Bronchial lymph node (tissue), 1 donor: ENCODE measurements around a stretch of chr14.

- PRO-cap, result no peak
Measured at GRCh38 chr14:22976374-22977567, 5.6 kb downstream of the AJUBA start.

GRCh38 chr14:22981423-22982158 lies 760 bp downstream of the AJUBA start:
- PRO-cap, result no peak

DNA sequence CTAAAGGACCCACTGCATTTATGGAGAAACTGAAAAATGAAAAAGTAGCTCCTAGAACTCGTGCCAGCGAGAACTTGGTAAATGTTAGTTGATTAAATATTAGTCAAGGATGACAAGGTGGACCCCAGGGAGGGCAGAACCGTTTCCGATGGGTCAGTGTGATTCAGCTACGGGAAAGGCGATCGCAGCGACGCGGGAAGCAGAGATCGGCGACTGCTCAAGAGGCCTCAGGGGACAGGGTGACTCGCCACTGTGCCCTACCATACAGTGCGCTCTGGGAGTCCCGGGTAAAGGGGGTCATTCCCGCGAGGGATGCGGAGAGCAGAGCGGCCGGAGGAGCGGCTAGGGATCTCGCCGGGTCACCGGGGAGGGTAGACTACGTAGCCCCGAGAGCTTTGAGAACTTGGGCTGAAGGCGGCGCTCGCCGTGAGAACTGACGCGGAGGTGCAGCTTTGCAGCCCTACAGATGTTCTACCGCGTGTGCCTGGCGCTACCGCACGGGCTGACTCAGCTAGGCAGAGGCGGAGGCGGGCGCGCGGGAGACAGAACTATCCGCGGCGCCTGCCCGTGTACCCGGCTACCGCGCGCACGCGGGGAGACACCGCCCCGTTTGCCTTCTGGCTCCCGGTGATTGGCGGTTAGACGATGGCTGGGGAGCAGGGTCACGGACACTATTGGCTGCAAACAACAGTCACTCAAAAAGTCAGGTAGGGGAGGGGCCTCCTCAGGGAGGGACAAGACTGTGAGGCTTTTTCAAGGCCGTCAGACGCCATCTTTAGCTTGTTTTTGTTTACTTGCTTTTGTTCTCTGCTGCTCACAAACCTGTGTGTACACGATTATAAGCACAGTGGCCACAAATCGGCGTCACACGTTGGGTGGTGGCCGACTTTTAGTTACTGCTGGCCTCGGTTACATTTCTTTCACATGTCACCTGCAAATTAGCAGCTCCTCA lies 3.1 kb downstream of the C14orf93 start:
- PRO-cap, result unidirectional peak, plus-strand start at position 156 of the sequence; bidirectional peak, plus-strand start at position 698 of the sequence, minus-strand start at position 612 of the sequence

- PRO-cap, result no peak
Measured at GRCh38 chr14:23058419-23059203, 1.3 kb upstream of the CDH24 start.

DNA sequence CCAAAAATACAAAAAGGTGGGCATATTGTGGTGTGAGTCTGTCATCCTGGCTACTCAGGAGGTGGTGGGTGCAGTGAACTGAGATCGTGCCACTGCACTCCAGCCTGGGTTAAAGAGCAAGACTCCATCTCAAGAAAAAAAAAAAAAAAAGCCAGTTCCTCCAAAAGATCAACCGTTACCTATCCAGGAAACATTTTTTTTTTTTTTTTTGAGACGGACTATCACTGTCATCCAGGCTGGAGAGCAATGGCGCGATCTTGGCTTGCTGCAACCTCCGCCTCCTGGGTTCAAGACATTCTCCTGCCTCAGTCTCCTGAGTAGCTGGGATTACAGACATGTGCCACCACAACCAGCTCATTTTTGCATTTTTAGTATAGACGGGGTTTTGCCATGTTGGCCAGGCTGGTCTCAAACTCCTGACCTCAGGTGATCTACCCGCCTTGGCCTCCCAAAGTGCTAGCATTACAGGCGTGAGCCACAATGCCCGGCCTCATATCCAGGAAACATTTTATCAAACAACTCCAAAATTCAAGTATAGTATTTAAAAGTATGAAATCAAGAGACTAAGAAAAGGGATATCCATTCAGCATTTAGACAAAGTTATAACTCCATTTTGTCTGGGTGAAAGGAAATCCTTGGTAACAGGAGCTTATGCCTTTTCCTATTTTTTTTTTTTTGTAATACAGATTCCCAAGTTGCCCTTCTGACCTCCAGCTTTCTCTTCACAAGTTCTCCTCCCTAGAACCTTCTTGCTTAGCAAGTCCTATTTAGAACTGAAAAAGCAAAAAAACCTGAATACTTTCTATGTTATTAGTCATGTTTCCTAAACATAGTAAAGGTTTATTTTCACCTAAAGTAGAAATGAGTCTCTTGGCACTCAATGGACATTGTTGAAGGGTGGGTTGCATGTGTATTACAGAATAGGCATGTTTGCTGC lies 3.2 kb downstream of the ACIN1 start:
- PRO-cap, result no peak

DNA sequence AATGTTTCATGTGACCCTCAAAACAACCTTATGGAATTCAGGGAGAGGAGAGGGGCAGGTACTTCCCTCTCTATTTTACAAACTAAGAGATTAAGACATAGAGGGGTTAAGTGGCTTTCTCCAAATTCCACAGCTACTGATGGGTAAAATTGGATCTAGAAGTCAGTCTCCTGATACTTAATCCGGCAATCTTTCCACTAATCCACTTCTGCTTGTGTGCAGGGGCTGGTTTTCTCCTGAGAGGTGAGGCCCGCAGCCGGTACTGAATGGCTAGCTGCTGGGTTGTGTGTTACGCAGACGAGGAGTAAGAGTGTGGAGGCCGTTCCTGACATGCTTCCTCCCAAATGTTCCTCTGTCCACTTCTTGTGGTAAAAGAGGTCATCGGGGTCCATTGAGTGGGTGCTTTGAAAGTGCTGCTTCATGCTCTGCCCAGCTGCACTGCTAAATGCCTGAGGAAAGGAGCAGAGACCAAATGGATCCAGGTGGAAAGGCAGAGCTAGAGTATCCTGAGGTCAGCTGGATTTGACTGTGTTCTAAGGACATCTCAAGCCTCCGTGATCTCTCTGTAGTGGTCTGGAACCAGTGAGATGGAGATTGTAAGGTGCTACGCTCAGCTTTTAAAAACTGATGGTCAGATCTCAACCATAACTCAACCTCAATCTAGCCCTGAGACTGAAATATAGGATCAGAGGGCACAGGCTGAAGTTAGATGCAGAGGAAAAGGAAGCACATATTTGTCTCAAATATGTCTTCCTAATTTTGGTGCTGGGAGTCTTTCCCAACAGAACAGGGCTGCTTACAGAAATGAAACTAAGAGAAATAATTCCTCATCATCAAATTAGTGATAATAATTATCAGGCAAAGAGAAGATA lies 15.9 kb downstream of the SLC7A8 start:
- PRO-cap, result no peak

DNA sequence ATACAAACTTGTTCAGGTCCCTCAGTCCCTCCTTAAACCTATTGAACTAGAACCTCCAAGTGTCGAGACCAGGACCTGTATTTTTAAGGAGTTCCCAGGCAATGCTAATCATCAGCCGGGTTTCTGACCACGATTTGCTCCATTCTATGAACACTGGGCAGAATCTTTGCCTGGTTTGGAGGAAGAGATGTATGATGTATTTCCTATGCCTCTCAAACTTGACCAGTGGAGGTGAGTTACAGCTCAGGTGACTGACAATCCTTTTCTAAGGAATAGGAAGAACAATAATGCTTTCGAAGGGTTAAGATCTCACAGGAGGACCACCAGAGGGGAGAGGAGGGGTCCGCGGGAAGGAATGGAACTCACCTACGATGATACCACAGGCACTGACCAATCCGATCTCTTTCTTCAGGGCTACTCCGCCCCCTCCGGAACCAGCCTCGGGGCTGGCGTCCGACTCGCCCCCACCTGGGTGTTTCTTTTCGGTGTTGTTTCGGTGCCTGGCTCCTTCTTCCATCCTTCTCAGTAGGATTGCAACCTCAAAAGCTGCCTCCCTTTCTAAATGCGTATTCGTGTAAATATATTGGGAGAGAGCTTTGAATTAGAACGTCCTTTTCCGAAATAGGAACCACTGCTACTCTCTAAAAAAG lies 937 bp downstream of the SLC7A8 start:
- PRO-cap, result bidirectional peak, plus-strand start at position 485 of the sequence, minus-strand start at position 376 of the sequence

DNA sequence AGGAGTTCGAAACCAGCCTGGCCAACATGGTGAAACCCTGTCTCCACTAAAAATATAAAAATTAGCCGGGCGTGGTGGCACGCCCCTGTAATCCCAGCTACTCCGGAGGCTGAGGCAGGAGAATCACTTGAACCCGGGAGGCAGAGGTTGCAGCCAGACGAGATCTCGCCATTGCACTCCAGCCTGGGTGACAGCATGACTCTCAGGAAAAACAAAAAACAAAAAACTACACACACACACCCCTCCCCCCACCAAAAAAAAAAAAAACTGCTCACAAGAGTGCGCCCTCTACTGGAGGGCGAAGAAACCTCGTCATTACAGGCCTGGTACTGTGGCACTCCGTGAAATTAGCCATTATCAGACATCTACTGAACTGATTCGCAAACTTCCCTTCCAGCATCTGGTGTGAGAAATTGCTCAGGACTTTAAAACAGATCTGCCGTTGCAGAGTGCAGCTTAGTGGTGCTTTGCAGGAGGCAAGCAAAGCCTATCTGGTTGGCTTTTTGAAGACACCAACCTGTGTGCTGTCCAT lies 7.7 kb downstream of the PPP1R3E start:
- PRO-cap, result no peak

DNA sequence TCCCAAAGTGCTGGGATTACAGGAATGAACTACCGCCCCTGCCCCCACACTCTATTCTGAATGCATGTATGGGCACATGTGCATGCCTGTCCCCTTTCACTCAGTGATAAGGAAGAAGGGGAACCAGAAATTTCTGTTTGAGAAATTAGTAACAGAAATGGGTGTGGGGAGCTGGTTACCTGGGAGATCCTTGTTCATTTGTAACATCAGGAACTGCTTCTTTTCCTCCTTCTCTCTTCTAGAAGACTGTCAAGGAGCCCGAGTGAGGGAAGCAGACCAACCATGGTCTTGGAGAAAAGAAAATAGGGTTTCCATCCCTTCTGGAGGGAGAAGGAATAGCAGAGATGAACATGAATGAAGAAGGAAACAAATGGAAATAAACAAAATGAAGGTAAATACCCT lies 3.4 kb downstream of the PPP1R3E start:
- PRO-cap, result no peak

DNA sequence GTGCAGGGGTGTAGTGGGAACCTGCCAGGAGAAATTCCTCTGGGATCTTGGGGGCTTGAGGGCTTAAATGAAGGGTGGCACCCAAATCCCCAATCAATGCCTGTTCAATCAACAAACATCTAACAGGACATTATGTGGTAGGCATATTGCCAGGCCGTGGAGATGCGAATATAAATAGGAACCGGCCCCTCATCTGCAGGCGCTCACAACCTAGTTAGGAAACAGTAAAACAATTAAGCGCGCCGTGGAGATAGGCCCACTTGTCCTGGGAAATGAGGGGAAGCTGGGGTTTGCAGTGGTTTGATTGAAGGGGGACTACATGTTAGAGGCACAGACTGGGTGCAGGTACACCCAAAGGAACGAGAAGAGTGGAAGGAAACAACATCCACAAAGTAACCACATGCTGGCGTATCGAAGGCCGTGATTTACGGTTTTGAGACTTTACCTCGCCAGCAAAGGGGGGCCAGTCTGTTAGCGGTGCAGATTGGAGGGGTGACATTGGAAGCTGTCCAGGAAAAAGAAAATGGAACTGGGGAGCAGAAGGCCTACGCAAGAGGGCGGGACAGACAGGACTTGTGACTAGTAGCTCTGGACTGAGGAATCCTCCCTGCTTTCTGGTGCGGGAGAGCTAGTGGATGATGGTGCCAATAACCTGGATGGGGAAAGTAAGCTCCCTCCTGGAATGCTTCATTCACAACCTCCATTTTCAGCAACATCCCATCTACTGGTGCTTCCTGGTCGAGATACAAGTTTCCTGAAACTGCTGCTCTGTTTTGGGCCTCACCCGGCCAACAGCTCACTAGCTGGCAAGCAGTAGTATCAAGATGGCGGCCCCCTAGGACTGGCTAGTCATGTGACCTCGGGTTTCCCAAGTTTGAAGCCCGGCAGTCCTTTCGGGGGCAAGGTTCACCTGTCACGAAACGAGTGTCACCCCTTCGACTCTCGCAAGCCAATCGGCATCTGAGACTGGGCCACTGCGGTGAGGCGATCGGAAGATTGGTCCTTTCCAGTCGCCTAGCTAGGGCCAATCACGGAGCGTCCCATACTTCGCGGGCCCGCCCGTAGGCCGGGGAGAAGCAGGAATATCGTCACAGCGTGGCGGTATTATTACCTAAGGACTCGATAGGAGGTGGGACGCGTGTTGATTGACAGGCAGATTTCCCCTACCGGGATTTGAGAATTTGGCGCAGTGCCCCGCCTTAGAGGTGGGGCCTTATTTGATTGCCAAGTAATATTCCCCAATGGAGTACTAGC lies 708 bp upstream of the PABPN1 start:
- PRO-cap, result bidirectional peak, plus-strand start outside the sequence, minus-strand start at position 843 of the sequence

DNA sequence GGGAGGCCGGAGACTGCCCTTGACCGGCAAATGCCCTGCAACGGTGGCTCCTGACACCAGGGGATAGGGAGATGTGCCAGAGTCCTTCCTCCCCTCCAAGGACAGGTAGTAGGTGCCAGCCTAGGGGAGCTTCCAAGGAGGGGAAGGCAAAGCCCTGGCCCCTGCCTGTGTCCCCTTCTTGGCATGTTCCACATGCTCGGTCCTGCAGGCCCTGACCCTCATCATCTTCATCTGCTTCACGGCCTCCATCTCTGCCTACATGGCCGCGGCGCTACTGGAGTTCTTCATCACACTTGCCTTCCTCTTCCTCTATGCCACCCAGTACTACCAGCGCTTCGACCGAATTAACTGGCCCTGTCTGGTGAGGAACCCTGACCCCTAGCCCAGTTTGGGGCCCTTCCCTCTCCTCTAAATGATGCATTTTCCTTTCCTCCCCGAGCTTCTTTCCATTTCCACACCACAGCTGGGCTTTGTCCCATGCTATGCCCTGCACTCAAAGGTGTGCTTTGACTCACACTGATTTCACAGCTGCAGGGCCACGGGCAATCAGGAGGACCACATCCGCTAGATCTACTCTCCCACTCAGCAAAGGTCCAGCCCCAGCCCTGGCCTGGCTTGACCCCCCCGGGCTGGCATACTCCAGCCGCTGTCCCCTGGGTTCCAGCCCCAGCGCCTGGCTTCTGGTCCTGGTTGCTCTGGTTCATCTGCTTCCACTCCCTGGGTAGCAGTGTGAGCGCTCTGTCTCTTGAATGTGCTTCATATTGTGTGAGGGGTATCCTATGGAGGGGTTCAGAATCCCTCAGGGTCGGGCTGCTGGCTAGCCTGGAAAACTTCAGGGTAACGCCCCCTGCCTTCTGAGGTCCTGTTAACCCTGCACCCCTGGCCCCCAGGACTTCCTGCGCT lies 1.5 kb downstream of the CMTM5 start:
- PRO-cap, result no peak

DNA sequence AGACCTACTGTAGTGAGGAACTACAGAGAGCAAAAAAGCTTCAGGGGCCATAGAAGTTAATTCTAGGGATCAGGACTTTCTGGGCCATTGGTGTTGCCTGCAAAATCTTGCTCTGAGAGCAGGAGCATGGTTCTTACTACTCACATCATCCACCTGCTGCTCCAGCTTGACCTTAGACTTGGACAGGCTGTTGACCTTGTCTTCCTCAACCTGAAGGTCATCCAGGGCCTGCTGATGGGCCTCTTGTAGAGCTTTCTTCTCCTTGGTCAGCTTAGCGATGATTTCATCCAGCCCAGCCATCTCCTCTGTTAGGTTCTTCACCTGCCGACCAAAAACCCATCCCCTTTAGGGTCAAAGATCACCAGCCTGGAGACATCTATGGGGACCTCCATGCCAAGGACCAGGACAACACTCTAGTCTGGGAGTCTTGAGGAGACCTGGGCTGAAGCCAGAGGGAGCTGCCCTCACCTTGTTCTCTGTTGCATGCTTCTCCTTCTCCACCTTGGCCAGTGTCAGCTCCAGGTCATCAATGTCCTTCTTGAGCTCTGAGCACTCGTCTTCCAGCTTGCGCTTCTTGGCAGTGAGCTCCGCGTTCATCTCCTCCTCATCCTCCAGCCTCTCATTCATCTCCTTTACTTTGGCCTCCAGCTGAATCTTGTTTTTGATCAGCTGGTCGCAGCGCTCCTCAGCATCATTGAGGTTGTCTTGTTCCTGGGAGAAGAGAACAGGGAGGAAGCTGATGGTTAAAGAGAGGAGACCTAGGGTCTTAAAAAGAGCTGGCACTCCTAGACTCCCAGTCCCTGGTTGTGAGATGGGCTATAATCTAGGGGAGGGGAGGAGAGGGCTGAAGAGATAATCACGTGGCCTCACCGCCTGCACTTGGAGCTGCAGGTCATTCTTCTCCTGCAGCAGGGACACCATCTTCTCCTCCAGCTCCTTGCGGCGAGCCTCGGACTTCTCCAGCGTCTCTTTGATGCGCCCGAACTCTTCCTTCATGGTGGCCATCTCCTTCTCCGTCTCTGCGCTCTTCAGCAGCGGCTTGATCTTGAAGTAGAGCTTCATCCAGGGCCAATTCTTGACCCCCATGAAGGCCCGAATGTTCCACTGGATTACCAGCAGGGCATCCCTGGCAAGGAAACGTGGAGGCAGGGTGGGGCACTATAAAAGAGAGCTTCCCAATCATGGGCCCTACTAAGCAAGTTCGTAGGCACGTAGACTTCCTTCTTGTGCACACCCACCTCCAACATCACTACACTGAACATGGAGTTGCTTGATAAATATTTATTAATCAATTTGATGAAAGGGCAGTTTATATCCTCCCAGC lies 14.4 kb downstream of the MYH6 start:
- PRO-cap, result no peak

DNA sequence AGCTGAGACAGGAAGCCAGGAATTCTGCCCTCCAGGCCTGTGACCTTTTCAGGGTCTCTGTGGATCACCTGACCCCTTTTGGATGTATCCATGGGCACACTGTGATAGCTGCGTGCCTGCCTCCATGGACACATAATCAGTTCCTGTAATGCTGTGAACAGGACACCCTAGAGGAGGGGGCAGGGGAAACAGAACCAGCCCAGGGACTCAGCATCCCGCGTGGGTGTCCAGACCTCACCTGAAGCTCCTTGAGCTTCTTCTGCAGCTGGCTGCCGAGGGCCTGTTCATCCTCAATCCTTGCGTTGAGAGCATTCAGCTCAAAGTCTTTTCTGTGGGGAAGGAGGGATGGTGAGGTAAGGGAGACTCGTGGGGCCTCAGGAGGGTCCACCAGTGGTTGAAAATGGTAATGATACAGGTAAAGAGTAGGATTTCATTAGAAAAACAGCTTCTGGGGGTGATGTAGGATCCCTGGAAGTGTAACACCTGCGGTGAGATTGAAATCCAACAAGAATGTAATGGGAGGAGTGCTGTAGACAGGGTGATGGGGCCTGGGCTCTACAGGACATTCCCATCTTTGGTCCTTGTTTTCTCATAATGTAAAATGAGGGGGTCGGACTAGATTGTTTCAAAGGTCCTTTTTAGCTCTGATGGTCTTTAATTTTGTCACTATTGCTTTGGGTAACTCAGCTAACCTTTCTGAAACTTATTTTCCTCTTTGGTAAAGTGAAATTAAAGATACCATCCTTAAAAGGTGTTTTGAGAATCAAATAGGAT lies 12.8 kb upstream of the MYH6 start:
- PRO-cap, result no peak

DNA sequence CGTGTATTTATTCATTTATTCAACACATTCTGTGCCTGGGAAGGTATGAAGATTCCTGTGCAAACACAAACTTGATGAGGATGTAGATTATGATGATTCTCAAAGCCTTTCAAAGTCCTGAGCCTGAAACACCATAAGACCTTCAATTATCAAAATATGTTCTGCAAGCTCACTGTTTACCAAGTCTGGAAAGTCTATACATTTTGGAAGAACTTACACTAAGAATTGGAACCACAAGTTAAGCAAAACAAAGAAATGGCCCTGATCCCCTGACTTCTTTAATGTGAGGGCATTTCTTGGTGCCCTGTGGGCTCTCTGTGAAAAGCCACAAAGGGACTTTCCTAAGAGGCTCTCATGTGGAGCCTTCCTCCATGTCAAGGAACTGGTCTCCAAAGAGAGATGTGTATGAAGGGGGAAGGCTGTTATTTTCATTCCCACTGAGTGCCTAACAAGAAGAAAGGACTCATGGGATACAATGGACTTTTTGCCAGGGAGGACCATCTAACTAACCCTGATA lies 13.5 kb upstream of the MYH6 start:
- PRO-cap, result no peak

- PRO-cap, result no peak
Measured at GRCh38 chr14:23437920-23439191, 2.9 kb upstream of the MYH7 start.

GRCh38 chr14:23447814-23448368 lies 12.4 kb upstream of the MYH7 start:
- PRO-cap, result no peak

DNA sequence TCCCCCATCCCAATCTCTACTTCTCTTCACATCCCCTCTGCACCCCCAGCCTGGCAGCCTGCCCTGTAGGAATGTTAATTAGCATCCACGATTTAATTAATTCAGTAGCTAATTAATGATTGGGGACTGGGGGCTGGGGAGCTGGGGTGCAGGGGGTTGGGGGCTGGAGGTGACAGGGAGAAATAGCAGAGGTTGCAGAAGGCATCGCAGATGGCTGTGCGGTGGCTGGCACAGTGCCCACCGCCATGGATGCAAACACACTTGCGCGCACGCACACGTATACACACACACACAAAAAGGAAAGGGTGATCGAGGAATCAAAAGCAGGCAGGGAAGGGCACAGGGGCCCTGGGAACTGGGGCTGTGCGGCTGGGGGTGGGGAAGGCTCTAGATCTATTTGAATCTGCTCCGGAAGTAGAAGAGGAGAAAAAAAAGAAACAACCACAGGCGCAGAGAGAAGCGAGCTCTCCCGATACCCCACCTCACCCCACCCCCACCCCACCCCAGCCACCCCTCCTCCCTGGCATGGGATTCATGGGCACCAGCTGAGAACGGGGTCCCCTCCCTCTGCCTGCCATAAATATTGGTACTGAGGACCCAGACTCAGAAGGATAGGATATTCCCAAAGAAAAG lies 39.4 kb downstream of the ZFHX2 start:
- PRO-cap, result no peak

GRCh38 chr14:23523798-23524434 lies 27.6 kb downstream of the ZFHX2 start:
- PRO-cap, result no peak

- PRO-cap, result no peak
Measured at GRCh38 chr14:23524809-23525381, 26.7 kb downstream of the ZFHX2 start.

DNA sequence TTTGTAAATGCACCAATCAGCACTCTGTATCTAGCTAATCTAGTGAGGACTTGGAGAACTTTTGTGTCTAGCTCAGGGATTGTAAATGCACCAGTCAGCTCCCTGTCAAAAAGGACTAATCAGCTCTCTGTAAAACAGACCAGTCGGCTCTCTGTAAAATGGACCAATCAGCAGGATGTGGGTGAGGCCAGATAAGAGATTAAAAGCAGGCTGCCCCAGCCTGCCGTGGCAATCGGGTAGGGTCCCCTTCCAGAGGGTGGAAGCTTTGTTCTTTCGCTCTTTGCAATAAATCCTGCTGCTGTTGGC lies 2.9 kb upstream of the JPH4 start:
- PRO-cap, result no peak